Vermiform appendix (tissue), 1 donor: ENCODE data around the genes RBBP8 and CABYR.

DNA sequence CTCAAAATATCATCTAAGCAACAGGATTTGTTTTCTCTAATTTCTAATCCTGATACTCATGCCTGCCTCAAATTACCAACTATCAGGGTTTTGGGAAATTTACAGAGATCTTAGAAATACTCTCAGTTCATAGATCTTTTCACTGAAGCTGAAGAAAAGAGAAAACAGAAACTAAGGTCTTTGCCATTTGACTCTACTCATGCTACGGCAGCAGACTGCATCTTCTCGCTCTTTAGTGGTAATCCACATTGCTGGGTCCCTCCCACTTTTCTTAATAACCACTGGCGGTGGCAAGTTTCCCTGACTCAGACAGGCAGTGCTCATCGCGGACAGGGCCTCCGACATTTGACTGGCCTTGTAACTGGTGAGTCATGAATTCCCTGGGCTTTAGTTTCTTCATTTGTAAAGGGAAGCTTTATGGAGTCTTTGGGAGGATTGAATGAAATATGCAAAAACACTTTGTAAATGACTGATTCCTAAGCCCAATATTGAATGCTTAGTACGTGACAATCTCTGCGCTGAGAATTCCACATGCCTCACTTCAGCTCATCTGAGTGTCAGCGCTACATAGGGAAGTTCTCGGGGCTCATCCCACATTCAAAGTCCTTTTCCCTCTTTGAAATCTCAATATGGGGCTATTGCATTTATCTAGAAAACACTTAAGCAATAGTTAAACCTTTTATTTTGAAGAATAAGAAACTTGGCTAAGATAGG lies 238.1 kb upstream of the RBBP8 start:
- PRO-cap: no peak

GRCh38 chr18:22872755-22873664 lies 60.1 kb upstream of the RBBP8 start:
- PRO-cap: no peak

DNA sequence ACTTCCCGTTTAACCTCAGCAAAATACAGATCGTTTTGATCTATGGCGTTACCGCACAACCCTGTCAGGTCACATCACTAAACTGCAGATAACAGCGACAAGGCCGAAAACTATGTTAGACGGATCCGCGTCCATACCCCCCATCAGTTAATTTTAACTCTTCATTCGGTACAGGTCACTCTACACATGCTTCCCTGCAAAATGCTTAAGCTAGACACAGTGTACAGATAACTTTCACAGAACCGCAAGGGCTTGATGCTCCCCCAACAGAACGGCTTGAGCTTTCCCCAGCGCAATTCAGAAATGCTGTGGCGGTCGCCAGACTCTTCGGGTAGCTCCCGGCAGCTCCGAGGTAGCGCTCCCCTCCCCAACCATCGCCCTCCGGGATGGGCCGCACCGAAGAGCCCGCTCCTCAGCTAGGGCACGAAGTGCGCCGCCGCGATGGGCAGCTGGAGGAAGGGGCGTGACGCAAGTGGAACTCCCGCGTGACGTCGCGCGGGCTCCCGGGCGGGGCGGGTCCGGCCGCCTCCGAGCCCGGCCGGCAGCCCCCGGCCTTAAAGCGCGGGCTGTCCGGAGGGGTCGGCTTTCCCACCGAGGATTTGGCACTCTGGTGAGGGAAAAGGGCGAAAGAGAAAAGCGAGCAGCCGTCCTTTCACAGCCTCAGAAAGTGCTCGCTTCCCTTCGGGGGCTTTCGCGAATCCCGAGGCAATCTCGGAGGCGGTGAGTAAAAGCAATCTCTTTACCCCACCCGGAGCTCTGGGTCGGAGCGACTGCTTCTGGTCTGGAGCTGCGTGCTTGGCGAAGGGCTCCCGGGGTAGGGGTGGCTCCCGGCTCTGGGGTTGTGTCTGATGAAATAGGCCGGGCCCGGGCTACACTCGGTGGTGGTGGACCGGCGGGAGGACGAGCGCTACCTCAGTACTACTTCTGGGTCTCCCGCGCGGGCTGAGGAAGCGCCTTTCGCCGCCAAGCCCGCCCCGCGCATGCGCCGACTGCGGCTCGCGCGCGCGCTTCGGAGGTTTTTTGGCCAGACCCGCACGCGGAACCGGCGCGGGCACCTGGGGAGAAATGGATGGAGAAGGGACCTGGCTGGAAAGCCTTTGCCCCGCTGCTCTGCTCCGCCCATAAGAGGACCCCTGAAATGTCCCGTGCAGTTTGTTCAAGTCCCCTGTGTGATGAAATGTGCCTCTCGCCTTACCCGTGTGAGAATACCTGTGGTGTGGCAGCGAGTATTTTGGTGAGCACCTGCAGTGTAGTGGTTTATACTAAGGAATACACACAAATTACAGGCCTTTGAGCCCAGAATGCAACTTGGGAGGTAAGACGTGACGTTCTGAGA lies at the start of gene RBBP8:
TSS of gene RBBP8 (plus strand) at position 484 of the 1,336 bp plus-strand sequence.
- PRO-cap: bidirectional peak, plus-strand start at position 300 of the sequence, minus-strand start at position 299 of the sequence; bidirectional peak, plus-strand start at position 568 of the sequence, minus-strand start at position 388 of the sequence; bidirectional peak, plus-strand start at position 1,027 of the sequence, minus-strand start at position 982 of the sequence

- PRO-cap: no peak
Observed at GRCh38 chr18:23136795-23137197, 1.5 kb downstream of the CABLES1 start.

DNA sequence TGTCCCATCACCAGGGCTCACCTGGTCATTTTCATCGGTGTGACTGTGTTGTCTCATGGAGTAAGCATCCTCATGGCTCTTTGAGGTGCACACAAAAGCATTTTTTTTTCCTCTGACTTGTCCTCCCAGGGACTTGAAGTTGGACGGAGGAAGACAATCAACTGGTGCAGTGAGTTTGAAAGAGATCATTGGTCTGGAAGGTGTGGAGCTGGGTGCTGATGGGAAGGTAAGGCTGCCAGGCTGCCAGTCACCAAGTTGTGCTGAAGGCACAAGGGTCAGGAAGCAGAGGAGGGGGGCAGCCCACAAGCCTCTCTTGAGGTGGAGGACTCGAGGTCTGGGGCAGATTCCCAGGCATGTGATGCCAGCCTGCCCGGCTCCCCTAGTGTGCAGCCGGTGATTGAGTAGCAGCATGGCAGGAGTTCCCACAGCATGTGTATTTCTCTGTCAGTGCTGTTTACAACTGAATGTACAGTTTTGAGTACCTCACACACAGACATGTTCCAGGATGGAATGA lies 99.3 kb downstream of the CABLES1 start:
- PRO-cap: no peak

GRCh38 chr18:23253448-23254163 lies 118.3 kb downstream of the CABLES1 start:
- PRO-cap: no peak

DNA sequence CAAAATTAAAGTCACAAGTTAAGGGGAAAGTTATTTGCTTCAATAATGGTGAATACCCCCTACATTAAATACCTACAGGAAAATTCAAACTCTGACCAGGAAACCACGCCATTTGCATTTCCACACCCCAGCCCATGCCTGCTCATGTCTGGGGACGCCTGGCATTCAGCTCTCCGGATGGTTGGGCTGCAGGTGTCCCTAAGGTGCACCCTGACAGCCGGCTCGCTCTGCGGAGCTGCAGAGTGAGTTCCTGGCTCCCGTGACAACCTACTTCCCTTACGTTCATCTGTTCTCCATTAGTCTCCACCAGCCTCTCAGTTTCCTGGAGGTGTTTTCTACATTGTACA lies 107.3 kb downstream of the TMEM241 start:
- PRO-cap: no peak

DNA sequence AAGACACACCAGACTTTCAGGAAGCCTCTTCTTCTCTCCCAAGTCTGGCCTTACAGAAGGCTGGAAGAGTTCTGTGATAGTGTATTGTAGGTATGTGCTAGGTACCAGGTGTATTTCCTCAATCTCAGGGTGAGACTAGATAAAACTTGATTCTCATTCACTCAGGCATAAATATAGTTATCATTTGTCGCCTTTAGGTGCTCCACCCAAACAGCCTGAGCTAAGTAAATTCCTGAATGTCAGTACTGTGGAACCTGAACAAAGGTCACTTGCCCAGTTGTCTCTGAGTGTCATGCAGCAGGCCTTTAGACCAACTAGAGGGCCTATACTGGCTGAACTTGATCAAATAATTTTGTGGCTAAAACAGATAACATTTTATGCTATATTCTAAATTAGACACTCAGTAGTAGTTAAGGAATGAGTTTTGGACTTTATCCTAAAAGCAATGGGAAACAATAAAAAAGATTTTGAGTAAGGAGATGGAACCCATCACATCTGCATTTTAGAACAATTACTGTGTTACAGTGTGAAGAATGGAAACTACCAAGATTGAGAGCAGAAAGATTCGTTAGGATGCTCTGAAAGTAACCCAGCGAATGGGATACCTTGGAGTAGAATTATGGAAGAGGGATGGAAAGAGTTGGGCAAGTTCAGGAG lies 7.9 kb downstream of the RIOK3 start:
- PRO-cap: no peak

GRCh38 chr18:23487931-23488555 lies 15.3 kb upstream of the RMC1 start:
- PRO-cap: unidirectional peak, plus-strand start at chr18:23488177; bidirectional peak, plus-strand start at chr18:23488452, minus-strand start at chr18:23488409

GRCh38 chr18:23521642-23522381 lies 18.5 kb downstream of the RMC1 start:
- PRO-cap: no peak

- PRO-cap: no peak
Observed at GRCh38 chr18:23526402-23527092, 23.2 kb downstream of the RMC1 start.

GRCh38 chr18:23585906-23586195 lies 455 bp downstream of the NPC1 start:
- PRO-cap: no peak

- PRO-cap: unidirectional peak, plus-strand start at chr18:23633890
Observed at GRCh38 chr18:23633834-23634092, 28.9 kb downstream of the ANKRD29 start.

GRCh38 chr18:23649046-23649245 lies 13.8 kb downstream of the ANKRD29 start:
- PRO-cap: no peak

DNA sequence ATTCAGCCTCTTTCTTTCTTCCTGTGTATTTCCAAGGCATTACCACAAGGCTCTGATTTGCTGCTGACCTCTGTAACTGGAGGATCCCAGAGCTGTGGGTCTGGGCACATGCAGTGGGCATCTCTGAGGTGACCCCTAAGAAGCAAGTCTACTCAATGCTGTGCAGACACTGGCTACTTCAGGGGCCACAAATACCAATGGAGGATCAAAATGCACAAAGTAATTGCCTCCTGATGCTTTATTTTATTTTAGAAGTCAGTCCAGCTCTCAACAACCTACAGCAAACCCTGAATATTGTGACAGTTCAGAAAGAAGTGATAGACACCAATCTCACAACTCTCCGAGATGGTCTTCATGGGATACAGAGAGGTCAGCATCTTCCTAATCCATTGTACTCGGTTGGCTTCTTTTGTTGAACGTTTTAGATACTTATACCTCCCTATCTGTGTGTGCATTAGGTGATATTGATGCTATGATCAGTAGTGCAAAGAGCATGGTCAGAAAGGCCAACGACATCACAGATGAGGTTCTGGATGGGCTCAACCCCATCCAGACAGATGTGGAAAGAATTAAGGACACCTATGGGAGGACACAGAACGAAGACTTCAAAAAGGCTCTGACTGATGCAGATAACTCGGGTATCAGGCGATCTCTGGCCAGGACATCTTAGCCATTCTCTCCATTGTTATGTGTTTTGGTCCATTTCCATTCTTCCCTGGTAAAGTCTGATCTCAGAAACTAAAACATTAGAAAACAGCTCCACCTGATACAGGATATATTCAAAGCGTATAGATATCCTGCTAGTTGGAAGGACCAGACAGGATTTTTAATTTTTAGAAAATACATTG lies 107.0 kb upstream of the TTC39C start:
- PRO-cap: no peak

GRCh38 chr18:23964519-23964822 lies 50.1 kb upstream of the TTC39C start:
- PRO-cap: no peak

GRCh38 chr18:24019688-24020473 lies 5.3 kb downstream of the TTC39C start:
- PRO-cap: no peak

- PRO-cap: no peak
Observed at GRCh38 chr18:24112564-24113541, 26.0 kb upstream of the CABYR start.

DNA sequence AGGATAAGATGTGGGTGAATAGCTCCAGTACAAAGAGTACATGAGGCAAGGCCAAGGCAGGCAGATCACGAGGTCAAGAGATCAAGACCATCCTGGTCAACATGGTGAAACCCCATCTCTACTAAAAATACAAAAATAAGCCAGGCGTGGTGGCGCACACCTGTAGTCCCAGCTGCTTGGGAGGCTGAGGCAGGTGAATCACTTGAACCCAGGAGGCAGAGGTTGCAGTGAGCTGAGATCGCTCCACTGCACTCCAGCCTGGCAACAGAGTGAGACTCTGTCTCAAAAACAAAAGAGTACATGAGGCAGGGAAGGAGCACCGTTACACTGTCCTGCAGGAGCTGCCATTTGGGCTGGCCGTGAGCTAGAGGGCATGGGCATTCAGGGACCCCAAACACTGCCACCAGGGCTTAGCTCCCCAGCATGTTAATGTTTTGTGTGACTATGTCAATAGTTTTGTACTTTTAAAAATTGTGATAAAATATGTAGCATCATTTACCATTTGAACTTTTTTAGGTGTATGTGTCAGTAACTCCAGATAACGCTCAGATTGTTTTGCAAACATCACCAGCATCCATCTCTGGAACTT lies 18.7 kb upstream of the CABYR start:
- PRO-cap: no peak

DNA sequence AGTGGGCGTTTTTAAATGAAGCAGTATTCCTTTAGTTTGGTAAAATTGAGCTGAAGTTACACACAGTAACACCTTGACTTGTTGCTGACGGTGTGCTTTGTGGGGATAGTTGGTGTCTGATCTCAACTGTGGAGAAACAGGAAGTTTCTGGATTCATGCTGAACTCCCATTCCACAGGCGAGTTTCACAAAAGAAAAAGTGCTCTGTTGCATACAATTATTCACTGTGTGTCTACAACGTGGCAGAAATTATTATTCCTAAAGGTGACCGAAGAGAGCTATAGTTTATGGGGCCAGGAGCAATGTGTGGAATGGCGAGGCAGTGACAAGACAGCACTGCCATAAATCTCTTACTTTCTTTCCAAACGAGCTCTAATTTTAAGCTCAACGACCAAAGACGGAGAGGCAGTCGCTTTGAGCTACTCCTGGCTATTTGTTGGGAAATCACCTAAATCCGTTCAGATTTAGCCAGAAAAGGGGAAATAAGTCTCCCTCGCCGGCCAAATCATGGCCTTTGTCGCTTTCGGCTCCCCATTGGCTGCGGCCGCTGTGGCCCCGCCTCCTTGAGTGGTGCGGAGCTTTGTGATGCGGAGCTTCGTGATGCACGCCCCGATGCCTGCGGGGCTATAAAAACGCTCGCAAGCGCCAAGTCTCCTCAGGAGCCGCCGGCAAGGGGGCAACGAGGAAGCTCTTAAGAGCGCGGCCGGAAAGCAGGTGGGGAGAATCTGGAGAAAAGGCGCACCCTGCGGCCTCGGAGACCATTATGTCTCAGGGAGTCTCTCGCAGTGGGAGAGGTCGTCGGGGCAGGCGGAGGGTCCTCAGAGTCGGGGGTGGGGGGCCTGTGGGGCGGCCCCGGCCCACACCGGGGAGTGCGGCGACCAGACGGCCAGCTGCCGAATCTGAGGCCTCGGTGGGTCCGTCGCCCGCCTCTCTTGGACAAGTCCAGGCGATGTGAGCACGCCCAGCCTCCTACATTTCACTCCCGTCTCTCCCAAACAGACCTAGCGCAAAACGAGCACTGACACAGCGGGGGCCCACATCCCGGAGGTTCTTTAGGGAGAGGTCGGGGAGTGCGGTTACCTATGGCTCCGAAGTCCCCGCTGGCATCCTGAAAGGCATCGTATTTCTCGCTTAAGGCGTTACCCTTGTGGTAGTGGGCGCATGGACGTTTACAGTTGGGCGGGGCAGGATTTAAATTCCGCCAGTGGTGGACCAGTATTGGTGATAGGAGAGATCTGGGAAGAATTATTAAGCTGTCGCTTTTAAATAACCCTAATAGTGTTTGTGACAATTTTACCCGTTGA lies at the start of gene CABYR:
TSS of gene CABYR (plus strand) at position 657 of the 1,303 bp plus-strand sequence.
- PRO-cap: bidirectional peak, plus-strand start at position 657 of the sequence, minus-strand start at position 507 of the sequence